ENCODE measurements around the genes SMYD3, ZNF496 and GCSAML.

GRCh38 chr1:245687706-245688437, 533.1 kb downstream of the KIF26B start:
- PRO-cap: no peak
- RAMPAGE, long total RNA, 2 experiments: no peak in any of the 2 experiments

DNA sequence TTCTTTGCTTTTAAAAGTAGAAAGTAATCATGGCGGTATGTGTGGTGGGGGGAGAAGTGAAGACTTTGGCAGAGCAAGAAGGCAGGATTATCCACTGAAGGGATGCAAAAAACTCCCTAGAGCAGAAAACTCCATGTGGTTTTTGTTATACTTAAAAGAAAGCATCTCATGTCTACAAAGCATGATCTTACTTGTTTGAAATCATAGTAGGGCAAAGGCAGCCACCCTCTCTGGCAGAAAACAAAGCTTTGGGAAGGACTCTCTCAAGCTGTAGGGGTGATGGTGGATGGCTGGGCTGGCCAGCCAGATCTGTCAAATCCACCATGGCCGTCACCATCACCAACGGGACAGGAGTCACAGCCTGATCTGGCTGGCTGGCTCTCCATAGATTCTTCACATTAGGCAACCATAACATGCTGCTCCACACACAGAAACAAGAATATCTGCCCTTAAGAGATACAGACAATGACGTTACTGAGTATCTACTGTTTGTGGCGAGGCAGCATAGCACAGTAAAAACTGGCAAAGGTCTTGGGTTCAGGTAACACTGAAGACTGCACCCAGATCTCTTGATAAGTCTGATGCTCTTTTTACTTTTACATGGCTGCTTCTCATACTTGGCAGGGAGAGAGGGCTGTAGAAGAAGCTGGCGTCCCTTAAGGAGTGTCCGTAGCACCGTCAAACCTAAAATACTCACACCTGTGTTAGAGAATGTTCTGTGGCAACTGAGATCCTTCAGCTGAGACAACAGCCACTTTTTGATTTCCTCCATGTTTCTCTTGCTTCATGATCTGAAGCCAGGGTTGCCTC, 589.1 kb downstream of the SMYD3 start:
- PRO-cap: no peak
- RAMPAGE, long total RNA, 2 experiments: no peak in any of the 2 experiments

GRCh38 chr1:246214771-246215673, 292.1 kb downstream of the SMYD3 start:
- PRO-cap: no peak
- RAMPAGE, long total RNA, 2 experiments: no peak in any of the 2 experiments

DNA sequence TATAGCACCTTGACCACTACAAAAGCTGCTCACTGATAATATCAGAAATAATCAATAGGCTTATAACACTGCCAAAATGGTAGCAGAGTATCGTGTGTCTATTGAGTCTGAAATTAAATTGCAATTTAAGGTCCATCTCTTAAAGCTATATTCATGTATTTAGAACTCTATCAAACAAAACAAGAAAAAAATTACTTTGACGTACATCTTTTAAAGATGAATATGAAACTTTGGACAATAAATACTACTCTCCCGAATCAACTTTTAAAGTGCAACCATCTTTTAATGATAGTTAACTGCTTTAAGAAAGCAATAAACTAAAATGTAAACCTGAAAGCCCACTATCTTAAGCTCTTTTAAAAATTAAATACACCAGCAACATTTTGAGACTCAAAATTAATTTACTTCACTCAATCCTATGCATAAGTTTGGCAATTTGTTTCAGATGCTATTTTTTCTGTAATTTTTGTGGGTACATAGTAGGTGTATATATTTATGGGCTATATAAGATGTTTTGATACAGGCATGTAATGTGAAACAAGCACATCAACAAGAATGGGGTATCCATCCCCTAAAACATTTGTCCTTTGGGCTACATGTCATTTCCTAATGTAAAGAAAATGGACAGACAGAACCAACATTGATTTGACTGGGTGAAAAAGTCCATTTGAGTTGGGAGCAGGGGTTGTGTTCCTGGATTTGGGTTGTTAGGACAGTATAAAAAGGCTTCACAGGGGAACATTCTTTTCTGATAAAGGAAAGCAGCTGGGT, 256.4 kb downstream of the SMYD3 start:
- PRO-cap: no peak
- RAMPAGE, long total RNA, 2 experiments: no peak in any of the 2 experiments

DNA sequence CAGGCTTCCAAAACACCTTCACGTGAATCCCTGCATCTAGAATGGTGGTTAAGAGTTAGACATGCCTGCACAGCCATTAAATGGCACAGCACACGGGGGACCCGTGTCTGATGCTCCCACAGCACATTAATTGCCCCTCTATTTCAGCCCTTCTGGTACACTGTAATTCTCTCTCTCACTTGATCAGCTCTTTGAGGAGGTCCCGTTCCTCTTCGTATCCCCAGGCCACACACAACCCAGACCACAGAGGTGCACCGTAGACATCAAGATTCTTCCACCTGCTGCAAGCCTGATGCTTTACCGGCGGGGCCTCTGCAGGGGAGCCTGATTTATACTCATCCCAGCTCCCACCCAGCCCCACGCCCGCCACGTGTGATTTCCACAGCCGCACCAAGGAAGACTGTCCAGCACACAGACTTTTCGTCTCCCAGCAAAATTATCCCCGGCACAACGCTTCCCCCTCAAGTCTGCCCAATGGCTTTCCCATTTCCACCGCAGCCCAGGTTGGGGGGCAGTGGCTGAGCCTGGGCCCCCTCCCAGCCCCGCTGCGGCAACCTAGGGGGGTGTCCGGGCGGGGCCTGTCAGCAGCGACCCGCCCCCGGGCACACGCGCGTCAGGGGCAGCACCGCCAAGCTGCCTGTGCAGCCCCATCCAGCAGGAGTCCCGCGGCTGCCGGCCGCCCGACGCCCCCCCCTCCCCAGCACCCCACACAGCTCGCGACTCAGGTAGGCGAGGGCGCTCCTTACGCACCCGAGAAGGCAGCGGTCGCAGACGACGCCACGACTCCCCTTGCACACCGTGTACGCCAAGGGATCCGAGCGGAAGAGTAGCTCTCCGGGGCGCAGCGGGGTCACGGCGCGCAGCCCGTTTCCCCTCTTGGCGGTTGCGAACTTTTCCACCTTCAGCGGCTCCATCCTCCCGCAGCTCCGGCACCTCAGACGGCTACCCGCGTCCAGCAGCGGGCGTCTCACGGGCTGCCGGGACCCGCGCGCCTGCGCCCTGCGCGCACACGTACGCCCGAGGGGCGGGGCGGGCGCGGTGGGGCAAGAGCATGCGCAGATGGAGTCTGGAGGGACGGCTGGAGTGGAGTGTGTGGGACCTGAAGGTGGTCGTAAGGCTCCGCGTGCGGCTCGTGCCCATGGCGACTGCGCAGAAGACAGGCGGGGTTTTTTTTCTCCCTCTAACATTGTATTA, at the start of gene SMYD3:
Gene SMYD3, minus strand, starts transcription at position 976 of the 1,194 bp plus-strand sequence.
- PRO-cap: bidirectional peak, plus-strand start at position 1,058 of the sequence, minus-strand start at position 969 of the sequence
- RAMPAGE, long total RNA, 2 experiments: start-site peak on the minus strand in 2 of 2 experiments, centred at positions 961 to 973 of the sequence, 24 to 79 reads per replicate

DNA sequence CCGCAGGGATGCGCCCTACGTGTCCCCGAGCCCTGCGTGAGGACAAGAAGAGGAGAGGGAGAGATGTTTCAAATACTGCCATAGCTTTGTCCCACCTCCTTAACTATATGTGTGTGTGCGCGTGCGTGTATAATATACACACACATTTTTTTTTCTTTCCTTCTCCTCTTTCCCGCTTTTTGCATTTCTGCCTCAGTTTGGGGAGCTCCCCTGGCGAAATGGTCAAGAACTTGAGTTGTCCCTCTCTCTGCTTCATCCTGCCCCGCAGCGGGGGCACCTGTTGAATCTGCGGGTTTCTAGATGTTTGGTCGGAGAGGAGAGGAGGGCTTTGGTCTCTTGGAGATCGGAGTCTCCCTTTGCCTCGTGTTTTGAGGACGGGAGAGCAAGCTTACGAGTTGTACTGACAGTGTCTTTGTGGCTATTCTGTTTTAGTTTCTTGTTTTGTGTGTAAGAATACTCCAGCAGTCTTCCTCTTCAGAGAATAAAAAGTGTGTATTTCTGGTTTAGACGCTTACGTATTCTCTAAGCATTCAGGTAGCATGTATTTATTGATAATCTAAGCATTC, 564 bp downstream of the SCCPDH start:
- PRO-cap: no peak
- RAMPAGE, long total RNA, 2 experiments: no peak in any of the 2 experiments

- PRO-cap: no peak
- RAMPAGE, long total RNA, 2 experiments: no peak in any of the 2 experiments
Measured at GRCh38 chr1:246769221-246769866, 45.1 kb downstream of the SCCPDH start.

DNA sequence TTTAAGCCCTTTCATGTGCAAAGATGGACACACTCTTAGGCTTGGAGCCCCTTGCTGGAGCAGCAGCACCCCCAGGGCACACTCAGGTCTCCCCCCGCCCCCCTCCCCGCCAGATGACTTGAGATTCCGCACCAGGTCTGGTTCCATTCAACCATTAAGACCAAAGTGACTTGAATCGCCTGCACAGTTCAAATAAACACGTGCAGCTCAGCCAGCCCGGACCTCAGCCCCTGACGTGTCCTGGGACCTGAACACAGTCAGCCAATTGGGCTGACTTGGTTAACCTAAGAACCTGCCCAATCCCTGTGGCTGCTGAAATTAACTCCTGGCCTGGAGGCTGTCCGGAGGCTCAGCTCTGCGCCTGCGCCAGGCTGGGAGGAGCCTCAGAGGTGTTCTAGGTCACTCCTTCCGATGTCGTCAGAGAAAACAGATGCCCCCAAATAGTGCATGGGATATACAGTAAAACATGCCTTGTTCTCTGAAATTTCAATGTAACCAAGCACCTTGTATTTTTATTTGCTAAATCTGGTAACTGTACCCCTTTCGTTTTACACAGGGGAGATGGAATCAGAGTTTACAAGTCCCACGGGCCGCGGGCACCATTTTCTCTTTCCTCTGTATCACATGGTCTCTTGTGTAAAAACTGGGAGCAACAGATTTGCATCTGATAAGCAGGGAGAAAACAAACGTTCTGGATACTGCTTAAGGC, 73.4 kb downstream of the SCCPDH start:
- PRO-cap: no peak
- RAMPAGE, long total RNA, 2 experiments: no peak in any of the 2 experiments

DNA sequence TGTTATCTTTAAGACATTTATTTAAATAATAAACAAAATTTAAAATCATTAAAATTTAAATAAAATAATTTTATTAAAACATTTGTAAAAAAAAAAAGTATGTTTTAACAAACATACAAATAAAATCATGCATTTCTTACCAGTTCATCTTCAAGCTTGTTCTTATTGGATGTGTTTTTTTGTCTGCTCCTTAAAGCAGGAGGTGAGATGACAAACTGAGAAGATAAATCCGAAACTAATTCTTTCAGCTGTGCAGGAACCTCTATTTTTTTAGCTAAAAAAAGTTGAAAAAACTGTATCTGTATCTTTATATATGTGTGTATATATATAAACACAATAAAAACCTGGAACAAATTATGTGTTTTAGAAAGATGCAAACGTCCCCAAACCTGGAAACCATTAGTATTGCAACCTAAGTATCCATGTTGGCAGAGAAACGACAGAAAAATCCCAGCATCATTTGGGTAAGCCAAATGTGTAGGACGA, 88.0 kb downstream of the AHCTF1 start:
- PRO-cap: no peak
- RAMPAGE, long total RNA, 2 experiments: no peak in any of the 2 experiments

DNA sequence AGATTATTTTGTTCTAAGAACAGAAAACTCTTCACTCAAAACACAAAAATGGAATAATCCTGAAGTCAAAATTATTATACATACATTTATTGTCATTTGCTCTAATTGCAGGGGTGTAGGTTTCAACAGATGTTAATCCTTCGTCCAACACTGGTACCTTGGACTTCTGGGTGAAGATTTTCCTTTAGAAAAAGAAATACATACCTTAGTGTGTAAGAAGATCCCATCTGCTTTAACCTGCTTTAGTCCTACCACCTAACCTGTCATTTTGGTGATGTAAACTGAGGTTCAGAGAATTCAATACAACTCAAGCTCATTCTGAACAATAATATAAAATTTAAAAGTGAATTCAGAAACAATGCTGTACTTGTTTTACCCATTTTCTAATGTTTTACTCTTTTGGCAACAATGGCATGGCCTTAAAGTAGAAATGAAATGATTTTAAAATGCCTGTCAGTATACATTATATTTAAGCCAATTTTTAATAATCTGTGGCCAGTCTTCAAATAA, 76.0 kb downstream of the AHCTF1 start:
- PRO-cap: no peak
- RAMPAGE, long total RNA, 2 experiments: no peak in any of the 2 experiments

GRCh38 chr1:246924613-246925394, 6.9 kb downstream of the AHCTF1 start:
- PRO-cap: no peak
- RAMPAGE, long total RNA, 2 experiments: no peak in any of the 2 experiments

GRCh38 chr1:246996878-246997331, 11.0 kb downstream of the ZNF695 start:
- PRO-cap: no peak
- RAMPAGE, long total RNA, 2 experiments: no peak in any of the 2 experiments

DNA sequence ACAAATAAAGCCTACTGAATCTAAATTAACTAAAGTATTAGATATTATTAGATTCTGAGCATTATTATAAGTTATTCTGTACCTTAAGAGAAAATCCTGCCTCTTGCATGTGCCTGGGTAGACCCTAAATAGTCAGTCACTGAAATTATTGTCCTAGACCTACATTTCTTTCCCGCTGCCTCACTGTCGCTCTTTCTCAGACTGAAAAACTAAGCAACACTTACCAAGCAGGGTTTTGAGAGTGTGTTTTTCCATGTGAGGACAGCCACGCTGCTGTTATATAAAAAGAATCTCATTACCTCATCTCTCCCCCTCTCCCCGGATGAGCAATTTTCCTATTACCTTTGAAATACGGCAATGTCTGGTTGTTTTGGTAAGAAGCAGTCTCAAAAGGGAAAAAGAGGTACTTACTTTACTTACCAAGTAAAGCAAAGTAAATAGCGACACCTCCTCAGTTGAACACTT, 71.6 kb upstream of the ZNF124 start:
- PRO-cap: no peak
- RAMPAGE, long total RNA, 2 experiments: no peak in any of the 2 experiments

- PRO-cap: bidirectional peak, plus-strand start at chr1:247331744, minus-strand start at chr1:247331691; bidirectional peak, plus-strand start at chr1:247332017, minus-strand start at chr1:247331893; unidirectional peak, minus-strand start at chr1:247332284
- RAMPAGE, long total RNA, 2 experiments: no peak in any of the 2 experiments
Measured at GRCh38 chr1:247331565-247332482, at the start of gene ZNF496. ZNF496 (minus strand) TSS chr1:247331867.

GRCh38 chr1:247332483-247332655, 702 bp upstream of the ZNF496 start:
- PRO-cap: no peak
- RAMPAGE, long total RNA, 2 experiments: no peak in any of the 2 experiments

DNA sequence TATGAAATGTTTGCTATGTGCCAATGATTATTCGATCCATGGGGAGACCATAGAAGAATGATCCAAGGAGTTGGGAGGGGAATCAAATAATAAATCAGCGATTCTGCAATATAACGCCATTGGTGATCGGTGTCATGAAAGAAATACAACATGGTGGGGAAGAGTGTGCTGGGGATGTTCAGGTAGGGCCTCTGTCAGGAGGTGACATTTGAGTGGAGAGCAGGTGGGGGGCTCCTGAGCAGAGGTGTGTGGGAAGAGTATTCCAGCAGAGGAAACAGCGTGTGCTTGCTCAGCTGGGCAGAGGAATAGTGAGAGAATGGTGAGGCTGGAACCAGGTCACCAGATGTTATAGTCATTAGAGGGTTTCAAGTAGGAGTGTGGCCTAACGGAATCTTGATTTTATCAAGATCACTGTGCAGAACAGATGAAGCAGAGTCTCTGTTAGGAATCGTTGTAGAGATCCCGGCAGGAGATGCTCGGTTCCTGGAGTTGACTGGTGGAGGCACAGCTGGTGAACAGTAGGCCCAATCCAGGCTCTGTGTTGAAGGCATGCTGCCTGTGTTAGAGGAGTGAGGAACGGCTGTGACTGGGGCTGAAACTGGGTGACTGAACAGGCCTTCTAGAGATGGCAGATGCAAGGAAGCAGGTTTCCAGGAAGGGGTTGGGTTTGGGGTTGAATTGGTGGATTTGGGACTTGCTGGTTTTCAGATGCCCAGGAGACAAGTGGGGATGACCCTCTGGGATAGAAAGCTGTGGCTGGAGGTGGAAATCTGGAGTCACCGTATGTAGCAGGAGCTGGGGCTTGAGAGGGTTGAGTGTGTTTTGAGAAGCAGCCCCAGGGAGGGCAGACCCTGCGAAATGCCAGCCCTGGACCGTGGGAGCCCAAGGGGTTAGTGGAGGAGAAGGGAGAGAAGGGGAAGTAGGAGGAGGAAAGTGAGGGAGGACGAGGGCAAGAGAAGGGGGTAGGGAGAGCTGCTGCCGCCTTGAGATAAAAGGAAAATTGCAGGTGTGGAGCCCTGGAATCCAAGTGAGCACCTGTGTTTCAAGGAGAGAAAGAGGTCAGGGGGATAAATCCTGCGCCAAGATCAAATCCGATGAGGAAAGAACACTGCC, 3.2 kb upstream of the ZNF496 start:
- PRO-cap: no peak
- RAMPAGE, long total RNA, 2 experiments: no peak in any of the 2 experiments

DNA sequence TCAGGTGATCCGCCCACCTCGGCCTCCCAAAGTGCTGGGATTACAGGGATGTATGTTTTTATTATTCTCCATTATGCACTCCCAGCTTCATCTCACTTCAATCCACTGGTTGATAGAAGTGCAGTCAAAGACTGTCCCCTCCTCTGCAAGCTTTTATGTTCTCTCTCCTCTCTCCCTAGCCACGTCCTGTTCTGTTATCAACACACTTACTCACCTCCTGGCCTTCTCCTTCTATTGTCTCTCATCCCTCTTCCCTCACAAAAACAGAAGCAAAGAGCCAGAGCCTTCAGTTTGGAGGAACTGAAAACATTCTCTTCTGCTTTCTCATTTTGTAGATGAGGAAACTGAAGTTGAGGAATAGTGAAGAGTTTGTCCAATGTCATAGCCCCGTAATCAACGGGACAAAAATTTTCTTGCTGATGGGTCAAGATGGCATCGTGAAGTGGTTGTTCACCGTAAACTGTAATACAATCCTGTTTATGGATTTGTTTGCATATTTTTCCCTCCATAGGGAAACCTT, 1.8 kb downstream of the NLRP3 start:
- PRO-cap: no peak
- RAMPAGE, long total RNA, 2 experiments: no peak in any of the 2 experiments

- PRO-cap: no peak
- RAMPAGE, long total RNA, 2 experiments: no peak in any of the 2 experiments
Measured at GRCh38 chr1:247424382-247425047, 8.5 kb downstream of the NLRP3 start.

DNA sequence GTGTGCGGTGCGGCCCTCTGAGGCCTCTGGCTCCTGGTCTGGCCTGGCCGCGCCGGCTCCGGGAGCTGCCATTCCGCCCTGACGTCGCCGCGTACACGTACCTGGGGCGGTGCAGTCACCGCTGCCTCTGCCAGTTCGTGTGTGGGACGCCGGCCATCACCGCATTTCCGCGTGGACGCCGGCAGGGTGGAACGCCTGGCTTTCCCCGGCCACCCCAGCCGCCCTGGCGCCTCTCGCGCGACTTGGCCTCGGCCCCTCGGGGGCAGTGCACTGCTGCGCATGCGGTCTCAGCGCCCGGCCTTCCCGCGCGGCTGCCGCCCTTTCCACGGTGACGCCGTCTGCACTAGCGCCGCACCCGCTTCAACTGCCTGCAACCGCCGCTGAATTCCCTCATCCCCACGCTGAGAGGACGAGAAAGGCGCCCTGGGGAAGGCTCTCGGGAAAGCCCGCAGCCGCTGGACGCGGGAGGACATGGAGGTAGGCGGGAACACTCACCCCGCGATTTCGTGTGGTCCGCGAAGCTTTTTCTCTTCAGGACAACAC, 18.0 kb downstream of the OR2C3 start:
- PRO-cap: no peak
- RAMPAGE, long total RNA, 2 experiments: no peak in any of the 2 experiments

- PRO-cap: no peak
- RAMPAGE, long total RNA, 2 experiments: no peak in any of the 2 experiments
Measured at GRCh38 chr1:247548930-247549381, at the start of gene GCSAML. GCSAML (plus strand) TSS chr1:247549134.